ENCODE measurements around the genes GBP6, LRRC8C and BRDT.

DNA sequence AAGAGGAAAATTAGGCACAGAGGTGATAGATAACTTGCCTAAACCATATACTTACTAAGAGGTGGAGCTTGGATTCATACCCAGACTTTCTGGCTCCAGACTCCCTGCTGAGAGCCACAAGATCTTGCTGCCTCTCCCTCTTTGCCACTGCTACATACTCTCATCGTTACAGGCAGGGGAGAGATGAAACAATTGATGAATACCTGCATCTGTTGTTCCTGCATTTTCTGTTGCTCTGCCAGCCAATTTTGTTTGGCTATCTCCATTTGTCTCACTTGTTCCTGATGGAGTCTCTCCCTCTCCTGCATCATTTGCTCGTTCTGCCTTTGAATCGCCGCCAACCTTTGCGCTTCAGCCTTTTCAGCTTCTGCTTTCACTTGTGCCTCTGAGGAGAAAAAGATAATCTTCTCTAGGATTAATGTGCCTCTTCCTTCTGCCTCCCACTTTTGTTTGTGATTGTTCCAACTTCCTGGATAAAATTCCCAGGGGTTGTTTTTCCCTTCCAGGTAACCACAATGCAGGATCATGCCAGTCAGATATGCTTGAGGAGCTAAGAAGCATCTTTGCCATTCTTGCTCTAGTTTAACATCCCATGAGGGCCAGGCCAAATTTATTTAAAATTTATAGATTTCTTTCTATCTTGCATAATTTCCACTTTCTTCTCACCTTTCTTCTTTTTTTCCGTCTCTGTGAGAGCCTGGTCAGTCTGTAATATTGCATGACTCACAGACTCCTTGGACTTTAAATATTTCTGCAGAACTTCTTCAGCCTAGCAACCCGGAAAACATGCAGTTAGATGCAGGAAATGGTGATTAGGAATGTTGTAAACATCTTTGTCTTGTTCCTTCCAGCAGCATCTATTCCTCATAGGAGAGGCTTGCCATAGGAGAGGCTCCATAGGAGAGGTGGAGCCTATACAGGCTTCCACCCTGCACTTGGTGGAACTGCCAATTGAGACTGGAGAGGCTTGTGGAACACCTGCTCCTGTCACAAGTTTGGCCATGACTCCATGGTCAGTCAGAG is 10.3 kb downstream of the GBP5 start:
- RAMPAGE, long total RNA = no peak
- RRBS = no CpG with 5 or more reads among the region's 7 CpGs

- RAMPAGE, long total RNA = no peak
- RRBS = no CpG with 5 or more reads among the region's 11 CpGs
These were observed at the start of gene GBP6 for GRCh38 chr1:89363543-89364713. Gene GBP6 (plus strand): TSS chr1:89364059.

DNA sequence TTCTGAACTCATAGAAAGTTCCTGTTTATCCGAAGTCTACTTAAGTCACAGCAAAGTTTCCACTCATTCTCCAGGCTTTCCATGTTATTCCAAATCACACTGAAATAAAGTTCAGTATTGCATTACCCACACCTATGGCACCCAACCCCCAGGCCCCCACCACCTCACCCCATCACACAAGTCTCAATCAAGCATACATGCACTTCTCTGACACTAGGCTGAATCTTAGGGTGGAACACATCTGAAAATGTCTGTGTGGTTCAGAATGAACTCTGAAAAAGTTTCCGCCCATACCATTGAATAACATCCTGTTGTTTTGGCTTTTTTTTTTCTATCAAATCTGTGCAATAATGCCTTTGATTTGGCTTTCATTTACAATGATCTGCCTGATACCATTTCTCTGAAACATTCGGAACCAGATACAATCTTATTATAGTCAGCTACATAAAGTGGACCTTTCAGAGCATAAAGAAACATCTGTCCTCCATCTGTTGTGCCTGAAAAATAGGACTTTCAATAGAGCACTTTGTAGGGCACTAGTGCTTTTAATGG is 25.7 kb upstream of the LRRC8C start:
- RAMPAGE, long total RNA = no peak
- RRBS = no CpG with 5 or more reads among the region's 3 CpGs

GRCh38 chr1:89632841-89633869 is at the start of gene LRRC8C:
Gene LRRC8C (plus strand): TSS chr1:89633120.
- RAMPAGE, long total RNA = no peak
- RRBS = 2% methylated on average over 45 of the region's 120 CpGs

DNA sequence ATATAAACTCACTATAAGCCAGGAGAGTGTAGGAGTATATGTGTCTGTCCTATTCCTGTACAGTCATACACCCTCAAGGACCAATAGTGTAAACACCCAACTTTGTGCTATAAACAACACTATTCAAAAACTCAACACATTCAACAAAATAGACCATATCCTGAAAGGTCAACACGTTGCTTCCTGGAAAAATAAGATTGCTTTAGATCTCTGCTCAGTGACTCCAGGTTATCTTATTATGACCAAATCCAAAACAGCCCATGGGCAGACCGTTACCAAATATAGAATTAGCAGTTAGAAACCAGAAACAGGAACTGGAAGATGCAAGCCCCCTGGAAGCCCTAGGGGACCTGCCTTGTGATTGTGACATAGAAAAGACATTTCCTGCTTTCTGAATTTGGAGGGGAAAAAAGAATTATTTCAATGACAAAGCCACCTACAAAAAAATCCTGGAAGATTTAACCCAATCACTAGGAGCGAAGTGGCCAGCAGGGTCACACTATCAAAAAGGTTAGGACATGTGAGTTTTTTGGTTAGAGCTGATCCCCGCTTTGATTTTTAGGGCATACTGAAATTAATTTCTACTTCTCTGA is 59.9 kb downstream of the LRRC8C start:
- RAMPAGE, long total RNA = no peak
- RRBS = no CpG with 5 or more reads among the region's 4 CpGs

DNA sequence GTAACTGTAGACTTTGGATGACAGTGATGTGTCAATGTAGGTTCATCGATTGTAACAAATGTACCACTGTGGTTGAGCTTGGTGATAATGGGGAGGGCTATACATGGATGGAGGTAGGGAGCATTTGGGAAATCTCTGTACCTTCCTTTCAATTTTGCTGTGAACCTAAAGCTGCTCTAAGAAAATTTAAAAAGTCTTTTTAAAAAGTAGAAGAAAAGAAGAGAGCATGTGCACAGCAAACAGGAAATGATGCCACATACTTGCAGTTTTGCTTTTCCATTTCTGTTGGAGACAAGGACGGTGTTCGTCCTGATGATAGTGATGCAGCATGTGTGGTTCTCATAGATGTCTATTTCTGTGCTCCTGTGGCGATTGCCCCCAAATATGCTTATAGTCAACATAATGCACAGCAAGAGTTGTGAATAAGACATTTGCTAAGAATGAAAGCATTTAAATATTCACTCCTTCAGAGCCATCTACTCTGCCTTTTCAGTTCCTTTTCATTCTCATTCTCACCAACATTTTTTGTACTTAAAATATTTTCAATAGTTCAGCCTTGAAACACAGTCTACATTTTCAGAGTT is 66.5 kb downstream of the LRRC8C start:
- RAMPAGE, long total RNA = no peak
- RRBS = no CpG with 5 or more reads among the region's 4 CpGs

DNA sequence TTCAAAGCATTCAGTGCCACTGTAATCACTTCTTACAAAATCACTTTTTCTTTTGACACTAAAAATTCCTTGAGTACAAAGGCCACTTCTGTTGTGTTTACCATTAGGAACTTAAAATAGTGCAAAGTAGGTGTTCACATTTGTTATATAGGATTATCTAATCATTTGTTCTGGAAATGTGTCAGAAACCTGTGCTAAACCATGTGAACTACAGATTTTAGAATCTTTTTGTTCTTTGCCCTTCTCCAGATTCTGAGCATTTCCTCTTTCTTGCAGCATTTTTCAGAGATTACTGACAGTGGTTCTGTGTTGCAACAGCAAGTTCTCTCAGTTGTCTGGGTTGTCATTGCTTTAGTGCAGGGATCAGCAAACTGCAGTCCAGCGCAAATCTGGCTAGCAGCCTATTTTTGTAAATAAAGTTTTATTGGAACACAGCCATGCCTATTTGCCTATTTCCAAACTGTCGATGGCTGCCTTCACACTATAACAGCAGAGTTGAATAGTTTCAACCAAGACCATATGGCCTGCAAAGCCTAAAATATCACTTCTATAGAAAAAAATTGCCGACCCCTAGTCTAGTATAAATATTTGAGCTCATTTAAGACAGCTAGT is 66.4 kb upstream of the LRRC8D start:
- RAMPAGE, long total RNA = no peak
- RRBS = no CpG with 5 or more reads among the region's 3 CpGs

GRCh38 chr1:89822776-89823359 is 2.0 kb downstream of the LRRC8D start:
- RAMPAGE, long total RNA = no peak
- RRBS = no CpG with 5 or more reads among the region's 5 CpGs

GRCh38 chr1:90022074-90022469 is 27.2 kb downstream of the ZNF326 start:
- RAMPAGE, long total RNA = no peak
- RRBS = no CpG with 5 or more reads among the region's 3 CpGs

- RAMPAGE, long total RNA = no peak
- RRBS = no CpG with 5 or more reads among the region's 9 CpGs
These were observed 59.4 kb downstream of the BARHL2 start for GRCh38 chr1:90657575-90658135.

DNA sequence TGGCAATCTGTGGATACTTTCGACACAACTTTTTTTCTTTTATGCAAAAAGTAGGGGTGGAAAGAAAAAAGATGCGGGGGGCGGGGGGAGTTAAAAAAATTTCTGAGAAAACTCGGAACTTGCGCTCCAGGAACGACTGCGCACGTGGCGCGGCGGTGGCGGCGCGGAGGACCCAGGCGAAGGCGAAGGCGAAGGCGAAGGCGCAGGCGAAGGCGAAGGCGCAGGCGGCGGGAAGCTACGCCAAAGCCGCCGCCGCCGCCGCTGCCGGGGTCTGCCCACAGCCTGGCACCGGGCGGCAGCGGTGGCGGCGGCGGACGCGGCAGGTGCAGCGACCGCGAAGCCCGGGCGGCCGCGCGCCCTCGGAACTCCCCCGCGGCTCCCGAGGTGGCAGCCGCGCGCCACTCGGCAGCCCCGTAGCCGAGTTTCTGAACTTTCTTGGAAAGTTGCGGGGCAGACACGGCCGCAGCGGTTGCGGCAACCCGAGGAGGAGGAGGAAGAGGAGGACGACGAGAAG is 306 bp upstream of the BARHL2 start:
- RAMPAGE, long total RNA = no peak
- RRBS = 5% methylated on average over 12 of the region's 65 CpGs

DNA sequence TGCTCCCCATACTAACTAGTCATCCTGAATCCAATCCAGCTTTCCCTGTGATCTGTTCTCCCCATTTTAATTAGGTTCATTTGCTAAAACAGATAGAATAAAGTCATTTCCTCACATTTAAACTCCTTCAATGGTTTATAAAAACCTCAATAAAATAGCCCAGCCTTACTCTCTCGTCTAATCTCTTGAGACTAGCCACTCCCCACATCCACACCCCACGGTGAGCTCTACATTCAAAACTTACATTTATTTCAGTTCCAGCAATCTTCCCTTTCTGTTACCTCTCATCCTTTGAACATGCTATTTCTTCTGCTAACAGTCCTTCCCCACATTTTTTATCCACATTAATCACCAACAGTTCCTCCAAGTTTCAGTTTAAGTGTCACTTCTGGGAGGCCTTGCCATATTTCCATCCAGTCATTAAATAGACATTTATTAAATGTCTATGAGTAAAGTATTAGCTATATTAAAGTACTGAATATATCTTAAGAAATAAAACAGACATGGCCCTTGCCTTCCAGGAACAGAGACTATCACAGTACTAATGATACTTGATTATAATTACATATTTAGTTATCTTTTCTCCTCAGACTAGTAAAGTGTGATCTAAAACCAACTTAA is 47.0 kb downstream of the ZNF644 start:
- RAMPAGE, long total RNA = no peak
- RRBS = no CpG with 5 or more reads among the region's 2 CpGs

DNA sequence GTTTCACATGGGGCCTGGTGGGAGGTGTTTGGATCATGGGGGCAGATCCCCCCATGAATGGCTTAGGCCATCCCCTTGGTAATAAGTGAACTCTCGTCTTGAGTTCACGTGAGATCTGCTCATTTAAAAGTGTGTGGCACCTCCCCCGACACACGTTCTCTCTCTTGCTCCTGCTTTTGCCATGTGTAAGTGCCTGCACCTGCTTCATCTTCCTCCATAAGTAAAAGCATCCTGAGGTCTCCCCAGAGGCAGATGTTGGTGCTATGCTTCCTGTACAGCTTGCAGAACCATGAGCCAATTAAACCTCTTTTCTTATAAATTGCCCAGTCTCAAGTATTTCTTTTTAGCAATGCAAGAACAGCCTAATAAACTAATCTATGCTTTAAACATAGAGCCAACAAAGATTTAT is 147.6 kb downstream of the TGFBR3 start:
- RAMPAGE, long total RNA = no peak
- RRBS = no CpG with 5 or more reads among the region's 4 CpGs

- RAMPAGE, long total RNA = no peak
- RRBS = no CpG with 5 or more reads among the region's 10 CpGs
These were observed 93.3 kb downstream of the TGFBR3 start for GRCh38 chr1:91792444-91793257.

- RAMPAGE, long total RNA = no peak
- RRBS = no CpG with 5 or more reads among the region's 8 CpGs
These were observed 80.6 kb downstream of the TGFBR3 start for GRCh38 chr1:91805299-91805836.

- RAMPAGE, long total RNA = no peak
- RRBS = no CpG with 5 or more reads among the region's 5 CpGs
These were observed 68.6 kb downstream of the TGFBR3 start for GRCh38 chr1:91816978-91818027.

DNA sequence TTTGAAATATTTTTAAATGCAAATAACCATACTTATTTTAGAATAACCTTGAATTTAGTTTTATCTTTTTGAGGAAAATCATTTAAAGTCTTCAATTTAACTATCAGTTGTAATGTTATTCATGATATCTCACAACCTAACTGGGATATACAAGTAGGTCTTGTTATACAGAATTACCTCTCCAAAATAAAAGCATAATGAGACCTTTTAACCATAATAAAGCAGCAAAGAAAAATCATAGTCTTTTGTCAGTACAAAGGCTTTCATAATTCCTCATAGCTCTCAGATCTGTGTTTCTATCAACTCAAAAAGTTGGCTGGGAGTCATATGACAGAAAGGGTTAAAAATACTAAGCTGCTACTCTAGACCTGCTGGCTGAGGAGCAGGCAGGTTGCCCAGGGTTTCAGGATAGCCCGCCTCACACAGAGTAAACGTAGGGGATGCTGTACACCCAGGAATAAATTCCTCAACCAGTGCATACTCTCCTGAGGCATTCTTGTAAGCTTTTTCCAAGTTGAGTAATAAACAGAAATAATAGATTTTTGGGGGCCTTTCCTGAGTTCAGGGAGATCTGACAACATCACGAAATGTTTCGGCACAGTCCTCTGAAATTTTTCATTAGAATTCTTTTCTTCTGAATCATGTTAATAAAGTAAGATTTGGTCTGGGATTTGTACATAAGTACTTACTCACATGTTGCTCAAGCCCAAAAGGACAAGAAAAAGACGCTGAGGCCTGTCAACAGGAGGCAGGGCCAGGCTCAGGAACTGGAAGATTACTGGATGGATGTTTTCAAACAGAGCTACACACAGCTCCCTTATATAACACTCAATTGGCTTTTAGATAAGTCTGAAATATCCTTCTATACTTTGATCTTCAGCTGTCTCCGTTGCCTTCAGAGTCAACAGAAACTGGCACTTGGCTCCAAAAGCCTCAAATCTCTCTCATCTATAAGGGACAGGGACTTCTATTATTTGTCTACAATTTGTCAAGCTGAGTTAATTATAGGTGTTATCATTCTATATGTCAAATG is 41.0 kb downstream of the TGFBR3 start:
- RAMPAGE, long total RNA = no peak
- RRBS = no CpG with 5 or more reads among the region's 6 CpGs

DNA sequence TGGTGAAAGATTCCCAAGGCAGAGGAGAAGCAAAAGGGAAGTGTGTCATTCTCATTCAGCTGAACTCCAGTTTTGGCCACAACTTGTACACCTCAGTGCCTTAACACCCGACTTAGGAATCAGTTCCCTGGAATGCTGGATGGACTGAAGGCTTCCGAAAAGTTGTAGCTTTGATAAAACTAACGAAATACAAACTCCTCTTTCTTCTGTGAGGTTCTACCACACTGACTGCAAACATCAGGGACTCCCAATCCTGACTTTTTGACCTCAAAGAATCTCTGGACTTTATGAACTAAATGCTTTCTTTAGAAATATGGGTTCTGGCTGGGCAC is 21.4 kb downstream of the TGFBR3 start:
- RAMPAGE, long total RNA = no peak
- RRBS = no CpG with 5 or more reads among the region's 3 CpGs

DNA sequence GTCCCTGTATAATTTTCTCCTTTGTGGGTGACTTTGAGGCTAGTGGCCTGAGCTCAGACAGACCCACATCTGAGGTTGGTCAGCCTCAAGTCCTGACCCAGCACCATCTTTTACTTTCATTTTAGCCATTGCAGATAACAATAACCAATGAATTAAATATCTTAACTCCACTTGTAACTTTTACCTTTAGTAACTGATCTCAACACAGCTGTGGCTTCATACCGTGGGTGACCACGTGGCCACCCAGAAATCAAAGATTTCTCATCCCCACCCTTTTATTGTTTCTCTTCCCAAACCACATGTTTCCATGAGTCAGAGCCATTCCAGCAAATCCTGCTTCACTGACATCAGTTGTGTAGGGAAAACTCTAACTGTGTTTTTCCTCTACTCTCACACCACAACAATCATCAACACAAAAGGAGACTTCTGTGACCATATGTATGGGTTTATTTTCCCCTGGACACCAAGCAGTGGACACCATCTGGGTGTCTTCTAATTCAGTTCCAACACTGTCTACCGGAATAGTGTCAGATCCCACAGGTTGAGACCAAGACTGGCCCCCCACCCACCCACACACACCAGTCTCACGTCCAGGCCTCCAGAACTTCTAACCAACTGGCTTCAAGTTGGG is 25.0 kb upstream of the BRDT start:
- RAMPAGE, long total RNA = no peak
- RRBS = no CpG with 5 or more reads among the region's 4 CpGs

DNA sequence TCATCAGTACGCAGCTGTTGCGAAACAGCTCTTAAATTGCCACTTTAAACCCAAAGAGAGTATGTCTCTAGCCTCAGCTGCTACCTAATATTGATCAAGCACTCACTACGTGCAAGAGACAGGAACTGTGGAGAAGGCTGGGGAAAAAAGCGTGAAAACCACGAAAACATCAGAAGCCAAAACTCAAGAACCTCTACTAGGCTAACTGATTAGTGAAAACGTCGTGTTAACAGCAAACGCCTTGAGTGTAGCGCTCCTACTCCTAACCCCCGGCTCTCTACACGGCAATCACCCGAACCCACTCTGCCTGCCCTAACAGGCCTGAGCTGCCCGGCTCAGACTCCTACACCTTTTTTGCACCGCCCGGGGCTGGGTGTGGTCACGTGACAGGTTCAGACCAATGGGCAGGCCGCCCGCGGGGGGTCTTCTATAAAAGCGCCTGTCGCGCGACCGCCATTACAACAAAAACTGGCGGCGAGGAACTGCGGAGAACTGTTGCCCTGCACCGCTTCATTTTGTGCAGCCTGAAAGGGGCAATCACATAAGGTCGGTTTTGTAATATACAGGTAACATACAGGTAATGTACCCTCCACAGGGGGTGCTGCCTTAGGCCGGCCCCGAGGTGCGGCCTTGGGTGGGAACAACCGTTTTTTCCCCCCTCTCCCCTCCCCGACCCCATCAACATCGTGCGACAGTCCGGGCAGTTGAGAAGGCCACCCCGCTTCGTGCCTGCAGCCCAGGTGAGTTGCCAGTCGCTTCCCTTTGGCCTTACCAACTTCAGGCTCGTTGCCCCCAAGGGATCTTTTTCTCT is at the start of gene BRDT:
Gene BRDT (plus strand): TSS at position 459 of the 811 bp plus-strand sequence.
- RAMPAGE, long total RNA = no peak
- RRBS = 95% methylated on average over 4 of the region's 41 CpGs

All from hepatocyte (in vitro differentiated cells and primary cell).